ENCODE results near the genes HOXA1 and HOXA9.

DNA sequence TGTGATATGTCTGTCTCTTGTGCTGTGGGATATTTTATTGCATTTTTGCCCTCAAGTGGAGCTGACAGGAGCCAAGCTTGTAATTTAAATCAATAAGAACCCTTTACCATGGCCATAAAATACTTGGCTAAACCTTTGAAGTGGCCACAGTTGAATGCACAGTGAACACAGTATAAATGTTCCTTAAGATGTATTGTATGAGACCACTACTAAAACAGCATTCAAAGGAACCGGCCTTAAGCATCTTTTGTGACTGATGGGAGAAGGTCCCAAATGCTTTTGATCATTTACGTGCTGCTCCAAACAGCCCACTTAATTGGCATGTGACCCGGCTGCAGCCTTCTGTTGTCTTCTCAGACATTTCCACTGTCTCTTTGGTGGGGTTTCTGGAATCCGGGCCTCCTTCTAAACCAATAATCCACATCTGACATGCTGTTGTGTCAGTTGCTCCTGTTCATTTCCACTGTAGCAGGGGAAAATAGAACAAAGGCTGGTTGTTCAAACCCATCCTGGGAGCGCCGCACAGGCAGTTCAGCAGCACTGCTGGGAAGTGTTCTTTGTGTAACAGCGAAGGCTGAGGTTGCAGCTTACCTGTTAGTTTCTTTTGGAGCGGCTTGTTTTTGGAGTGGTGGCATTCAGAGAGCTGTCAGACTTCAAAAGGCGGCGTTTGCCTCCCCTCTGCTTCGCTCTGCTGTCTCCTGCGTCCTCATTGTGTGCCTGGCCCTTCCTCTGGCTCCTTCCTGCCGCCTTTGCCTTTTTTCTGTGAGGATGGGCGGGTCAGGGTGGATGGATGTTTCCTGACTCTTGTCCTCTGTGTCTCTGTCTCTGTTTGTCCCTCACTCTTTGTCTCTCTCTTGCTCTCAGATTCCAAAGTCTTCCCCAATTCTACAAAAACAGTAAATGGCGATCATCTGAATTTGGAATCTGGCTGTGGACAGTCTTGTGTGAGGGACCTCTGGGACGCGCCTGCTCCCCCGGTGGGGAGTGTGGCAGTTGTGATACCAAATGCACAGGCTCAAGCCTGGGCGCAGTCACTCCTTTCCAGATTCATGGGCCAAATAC lies 149.4 kb downstream of the SNX10 start:
- PRO-cap, result no peak

- PRO-cap, result no peak
These were observed 206.5 kb downstream of the SNX10 start for GRCh38 chr7:26498210-26498569.

DNA sequence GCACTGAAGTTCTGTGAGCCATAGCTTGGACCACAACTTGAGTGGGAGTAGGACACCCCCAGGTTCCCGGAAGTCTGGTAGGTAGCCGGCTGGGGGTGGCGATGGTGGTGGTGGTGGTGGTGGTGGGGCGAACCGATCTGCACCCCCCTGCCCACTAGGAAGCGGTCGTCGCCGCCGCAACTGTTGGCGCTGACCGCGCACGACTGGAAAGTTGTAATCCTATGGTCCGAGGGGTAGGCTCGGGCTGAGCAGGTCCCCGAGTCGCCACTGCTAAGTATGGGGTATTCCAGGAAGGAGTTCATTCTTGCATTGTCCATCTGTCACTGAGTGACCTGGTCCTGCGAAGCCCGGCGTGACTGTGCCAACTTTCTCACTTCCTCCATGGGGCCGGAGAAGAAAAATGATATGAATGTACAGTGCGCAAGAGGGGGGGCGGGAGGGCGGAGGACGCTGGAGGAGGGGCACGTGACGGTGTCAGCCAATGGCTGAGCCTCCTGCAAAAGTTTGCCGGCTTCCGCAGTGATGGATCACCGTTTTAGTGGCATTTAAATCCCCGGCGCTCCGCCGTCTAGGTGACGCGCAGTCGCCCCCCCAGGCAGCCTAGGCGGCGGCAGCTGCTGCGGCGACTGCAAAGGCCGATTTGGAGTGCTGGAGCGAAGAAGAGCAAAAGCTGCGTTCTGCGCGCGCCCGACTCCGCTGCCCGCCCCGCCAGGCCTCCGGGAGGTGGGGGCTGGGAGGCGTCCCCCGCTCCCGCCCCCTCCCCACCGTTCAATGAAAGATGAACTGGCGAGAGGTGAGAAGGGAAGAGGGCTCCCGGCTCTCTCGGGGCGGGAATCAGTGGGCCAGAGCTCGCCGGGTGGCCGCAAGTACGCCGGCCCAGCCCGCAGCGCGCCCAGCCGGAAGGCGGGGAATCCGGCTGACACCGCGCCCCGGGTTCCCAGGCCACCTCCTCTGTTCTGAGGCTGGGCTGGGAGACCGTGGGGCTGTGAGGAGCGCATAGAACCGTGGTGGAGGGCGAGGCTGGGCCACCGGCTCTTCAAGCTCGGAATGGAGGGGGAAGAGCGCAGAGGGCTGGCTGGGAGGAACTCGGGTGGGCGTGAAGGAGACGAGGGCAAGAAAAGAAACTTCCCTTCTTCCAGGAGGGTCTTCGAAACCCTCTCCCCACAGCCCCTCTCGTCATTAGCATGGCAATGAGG lies at the start of gene HOXA1:
TSS of gene HOXA1 (minus strand) at position 405 of the 1,196 bp plus-strand sequence.
- PRO-cap, result bidirectional peak, plus-strand start at position 631 of the sequence, minus-strand start at position 383 of the sequence

DNA sequence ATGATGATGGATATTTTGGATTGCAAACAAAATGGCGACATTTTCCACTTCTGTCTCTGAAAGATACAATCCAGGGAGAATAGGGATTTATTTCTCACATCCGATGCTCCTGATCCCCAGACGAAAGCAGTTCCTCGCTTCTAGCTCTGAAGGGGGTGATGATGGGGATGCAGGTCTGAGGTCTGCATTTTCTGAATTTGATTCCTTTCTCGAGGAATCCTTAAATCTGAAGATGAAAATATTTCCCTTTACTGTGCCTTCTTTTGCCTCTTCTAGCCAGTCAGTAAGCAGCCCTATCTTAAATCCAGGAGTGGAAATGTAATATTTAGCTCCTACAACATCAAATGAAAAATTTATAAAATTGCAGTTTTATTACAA lies 3.4 kb upstream of the HOXA2 start:
- PRO-cap, result no peak

- PRO-cap, result no peak
These were observed 4.3 kb downstream of the HOXA5 start for GRCh38 chr7:27139039-27139708.

DNA sequence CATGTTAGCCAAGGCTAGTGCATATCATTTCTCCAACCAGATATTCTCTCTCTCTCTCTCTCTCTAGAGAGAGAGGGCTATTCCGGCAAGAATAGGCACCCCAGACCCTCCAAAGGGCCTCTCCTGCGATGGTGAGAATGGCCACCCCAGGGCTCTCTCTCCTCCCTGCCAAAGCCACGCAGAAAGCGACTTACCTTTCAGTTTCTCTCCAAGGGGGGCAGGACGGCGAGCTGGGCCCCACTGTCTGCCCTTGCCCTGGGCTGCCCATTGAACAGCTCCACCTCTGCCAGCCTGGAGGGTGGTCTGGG lies 2.3 kb downstream of the HOXA3 start:
- PRO-cap, result no peak

GRCh38 chr7:27156985-27157344 lies 490 bp upstream of the HOXA7 start:
- PRO-cap, result no peak

DNA sequence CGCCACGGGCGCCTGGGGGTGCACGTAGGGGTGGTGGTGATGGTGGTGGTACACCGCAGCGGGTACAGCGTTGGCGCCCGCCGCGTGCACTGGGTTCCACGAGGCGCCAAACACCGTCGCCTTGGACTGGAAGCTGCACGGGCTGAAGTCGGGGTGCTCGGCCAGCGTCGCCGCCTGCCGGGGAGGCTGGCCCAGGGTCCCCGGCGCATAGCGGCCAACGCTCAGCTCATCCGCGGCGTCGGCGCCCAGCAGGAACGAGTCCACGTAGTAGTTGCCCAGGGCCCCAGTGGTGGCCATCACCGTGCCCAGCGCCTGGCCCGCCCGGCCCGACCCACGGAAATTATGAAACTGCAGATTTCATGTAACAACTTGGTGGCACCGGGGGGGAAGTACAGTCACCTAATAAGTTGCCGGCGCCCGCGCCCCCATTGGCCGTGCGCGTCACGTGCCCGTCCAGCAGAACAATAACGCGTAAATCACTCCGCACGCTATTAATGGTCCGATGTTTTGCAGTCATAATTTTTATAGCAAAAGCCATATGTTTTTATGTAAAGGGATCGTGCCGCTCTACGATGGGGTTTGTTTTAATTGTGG lies at the start of gene HOXA9:
TSS of gene HOXA9 (minus strand) at position 377 of the 594 bp plus-strand sequence.
- PRO-cap, result no peak

GRCh38 chr7:27172495-27173571 lies 1.3 kb downstream of the HOXA10 start:
- PRO-cap, result no peak

GRCh38 chr7:27178323-27178981 lies 4.3 kb upstream of the HOXA10 start:
- PRO-cap, result no peak

GRCh38 chr7:27182196-27183035 lies 2.6 kb downstream of the HOXA11 start:
- PRO-cap, result no peak

- PRO-cap, result no peak
These were observed 571 bp downstream of the HOXA11 start for GRCh38 chr7:27184188-27185134.

GRCh38 chr7:27187787-27188142 lies 2.7 kb upstream of the HOXA11 start:
- PRO-cap, result no peak

GRCh38 chr7:27193931-27194184 lies 6.0 kb downstream of the HOXA13 start:
- PRO-cap, result no peak

DNA sequence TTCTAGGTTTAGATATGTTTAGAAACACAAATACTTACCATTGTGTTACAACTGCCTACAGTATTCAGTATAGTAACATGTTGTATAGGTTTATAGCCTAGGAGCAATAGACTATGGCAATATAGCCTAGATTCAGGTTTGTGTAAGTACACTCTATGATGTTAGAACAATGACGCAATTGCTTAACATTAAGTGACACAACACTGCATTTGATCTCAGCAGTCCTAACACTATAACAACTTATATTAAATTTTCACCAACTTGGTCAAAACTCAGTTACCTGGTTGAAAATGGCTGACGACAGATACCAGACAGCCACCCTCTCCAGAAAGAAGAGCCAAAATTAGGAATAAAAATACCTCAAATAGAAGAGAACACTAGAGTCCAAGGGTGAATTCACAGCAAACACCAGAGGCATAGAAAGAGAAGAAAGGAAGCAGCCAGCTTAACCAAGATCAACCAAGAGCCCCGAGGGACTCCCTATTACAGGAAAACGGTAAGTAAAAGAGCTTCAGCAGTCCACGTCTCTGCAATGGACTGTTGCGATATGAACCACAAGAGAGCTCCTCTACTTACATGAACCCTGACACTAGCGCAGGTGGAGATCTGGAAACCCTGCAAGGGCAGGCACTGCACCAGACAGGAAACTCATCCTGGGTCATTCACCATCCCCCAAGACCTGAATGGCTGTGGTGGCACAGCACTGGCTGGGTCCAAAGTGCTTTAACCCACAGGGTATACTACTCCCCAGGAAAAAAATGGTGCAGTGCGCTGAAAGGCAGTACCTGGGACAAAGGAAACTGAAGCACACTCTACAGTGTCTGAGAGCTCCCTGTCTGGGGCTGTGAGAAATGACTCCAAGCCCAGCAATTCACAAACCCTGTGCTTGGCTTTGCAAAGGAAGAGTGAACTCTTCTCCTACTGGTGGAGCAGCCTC lies 45.2 kb downstream of the HIBADH start:
- PRO-cap, result bidirectional peak, plus-strand start at position 750 of the sequence, minus-strand start at position 534 of the sequence

DNA sequence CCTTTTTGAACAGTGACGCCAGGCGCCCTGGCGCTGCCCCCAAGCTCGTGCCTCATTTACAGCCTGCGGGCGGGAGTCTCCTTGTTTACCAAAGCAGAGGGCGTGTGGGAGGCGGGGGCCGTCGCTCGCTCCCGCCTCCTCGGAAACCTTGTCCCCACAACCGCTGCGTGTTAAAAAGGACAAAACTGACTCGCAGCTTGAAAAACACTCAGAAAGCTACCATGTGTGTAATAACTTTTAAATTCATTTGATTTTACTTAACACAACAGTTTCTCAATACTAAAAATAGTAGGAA lies 329 bp upstream of the HIBADH start:
- PRO-cap, result bidirectional peak, plus-strand start at position 96 of the sequence, minus-strand start outside the sequence

DNA sequence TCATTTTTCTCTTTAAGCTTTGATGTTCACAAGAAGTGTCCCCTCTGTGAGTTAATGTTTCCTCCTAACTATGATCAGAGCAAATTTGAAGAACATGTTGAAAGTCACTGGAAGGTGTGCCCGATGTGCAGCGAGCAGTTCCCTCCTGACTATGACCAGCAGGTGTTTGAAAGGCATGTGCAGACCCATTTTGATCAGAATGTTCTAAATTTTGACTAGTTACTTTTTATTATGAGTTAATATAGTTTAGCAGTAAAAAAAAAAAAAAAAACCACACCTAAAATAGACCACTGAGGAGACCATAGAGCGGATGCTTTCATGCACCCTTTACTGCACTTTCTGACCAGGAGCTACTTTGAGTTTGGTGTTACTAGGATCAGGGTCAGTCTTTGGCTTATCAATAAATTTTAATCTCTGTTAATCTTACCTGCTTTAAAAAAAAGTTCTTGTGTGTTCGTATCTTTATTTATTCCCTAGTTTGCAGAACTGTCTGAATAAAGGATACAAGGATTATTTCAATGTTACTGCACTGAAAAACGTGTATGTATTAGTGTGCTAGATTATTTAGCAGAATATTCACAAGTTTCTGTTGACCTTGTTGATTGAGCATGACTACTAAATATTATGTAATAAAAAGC lies 88.8 kb downstream of the TAX1BP1 start:
- PRO-cap, result no peak

DNA sequence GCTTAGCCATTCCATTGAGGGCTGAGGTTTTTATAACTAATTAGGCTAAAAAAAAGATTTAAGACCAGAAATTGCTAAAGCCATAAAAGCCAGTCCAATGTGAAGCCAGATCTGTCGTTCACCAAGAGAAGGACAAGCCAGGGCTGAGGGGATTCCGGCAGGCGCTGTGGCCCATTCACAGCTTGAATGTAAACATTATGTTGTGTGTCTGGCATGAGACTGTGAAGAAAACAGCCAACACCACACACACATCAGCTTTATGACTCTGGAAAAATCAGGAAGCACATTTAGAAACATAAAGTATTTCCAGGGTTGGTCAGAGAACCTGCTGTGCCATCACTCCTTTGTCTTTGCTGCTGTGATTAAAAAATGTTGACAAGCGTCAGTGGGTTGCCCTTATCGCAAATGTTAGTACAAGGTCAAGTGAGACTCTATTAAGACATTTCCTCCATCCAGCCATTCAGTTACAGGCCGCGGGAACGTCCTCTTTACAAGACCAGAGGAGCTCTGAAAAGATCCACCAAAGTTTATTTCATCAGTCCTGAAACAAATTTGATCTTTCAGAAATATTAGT lies 95.4 kb downstream of the TAX1BP1 start:
- PRO-cap, result no peak

- PRO-cap, result no peak
These were observed 114.8 kb downstream of the JAZF1 start for GRCh38 chr7:28065833-28066205.

DNA sequence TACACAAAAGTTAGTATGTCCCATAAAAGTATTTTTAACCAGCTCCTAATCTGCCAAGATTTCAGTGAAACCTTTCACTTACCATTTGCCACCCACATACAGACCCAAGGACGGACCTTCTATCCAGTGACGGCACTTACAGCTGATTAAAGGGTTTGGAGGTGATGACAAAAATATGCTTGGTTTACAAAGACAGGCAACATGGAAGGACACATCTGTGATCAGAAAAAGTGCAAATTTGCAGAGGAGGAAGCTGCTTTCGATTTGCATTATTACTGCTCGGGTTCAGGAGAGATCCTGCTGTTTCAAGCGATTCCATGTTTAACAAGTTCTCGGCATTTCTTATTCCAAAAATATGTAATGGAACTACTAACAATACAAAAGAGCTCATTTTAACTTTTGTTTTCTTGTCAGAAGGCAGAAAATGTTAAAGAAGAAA lies 109.0 kb downstream of the JAZF1 start:
- PRO-cap, result no peak